ENCODE measurements around the genes TMEM60 and HGF.

- PRO-cap, result no peak
Observed at GRCh38 chr7:77427779-77428530, 11.8 kb upstream of the GSAP start.

DNA sequence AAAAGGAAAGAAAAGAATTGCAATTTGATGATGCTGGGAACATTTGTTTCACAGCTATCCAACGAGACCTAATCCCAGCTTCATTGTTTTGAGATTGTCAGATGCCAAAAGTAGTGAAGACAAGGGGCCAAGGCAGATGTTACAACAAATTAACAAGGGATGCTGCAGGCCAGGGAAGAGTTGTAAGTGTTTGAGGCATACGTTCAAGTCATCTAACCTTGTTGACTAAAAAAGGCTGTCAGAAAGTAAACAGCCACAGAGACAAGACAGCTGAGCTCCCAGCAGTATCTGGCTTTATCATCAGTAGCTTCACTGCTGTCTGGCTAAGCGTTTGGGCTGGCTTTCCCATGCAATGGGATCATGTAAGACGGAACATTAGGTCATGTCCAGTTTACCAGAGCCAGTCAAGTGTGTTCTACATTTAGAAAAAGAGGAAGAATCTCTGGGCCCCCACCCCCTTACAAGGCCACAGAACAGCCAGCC is 51.2 kb upstream of the GSAP start:
- PRO-cap, result no peak

GRCh38 chr7:77541744-77542618 is 4.9 kb downstream of the PTPN12 start:
- PRO-cap, result no peak

DNA sequence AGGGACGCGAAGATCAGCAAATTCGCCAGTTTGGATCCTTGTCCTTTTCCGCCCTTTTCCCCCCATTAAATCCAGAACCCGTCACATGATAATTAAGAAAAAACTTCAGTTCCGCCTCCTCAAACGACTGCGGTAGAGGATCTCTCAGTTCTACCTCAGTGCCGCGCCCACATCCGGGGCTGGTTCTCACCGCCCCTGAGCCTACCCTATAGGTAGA is at the start of gene TMEM60:
Gene TMEM60 (minus strand): TSS at position 152 of the 217 bp plus-strand sequence.
- PRO-cap, result unidirectional peak, minus-strand start at position 67 of the sequence

DNA sequence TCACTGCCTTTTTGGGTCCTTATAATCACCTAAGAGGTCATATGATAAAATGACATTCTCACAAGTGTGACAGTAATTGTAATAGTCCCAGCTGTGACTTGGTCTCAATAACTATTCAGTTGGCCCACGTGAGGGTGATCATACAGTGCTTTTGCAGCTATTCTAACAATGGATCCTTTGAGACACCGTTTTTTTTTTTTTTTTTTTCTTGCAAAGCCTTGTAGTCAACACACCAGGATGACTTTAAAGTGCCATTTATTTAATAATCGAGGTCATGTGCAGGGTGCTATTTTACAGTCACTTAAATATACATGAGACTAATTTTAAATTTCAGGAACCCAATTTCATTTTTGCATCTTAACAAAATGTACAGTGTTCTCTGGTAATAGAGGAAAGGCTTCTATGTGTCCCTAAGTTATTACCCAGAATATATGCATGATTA is 760.4 kb upstream of the TMEM60 start:
- PRO-cap, result no peak

DNA sequence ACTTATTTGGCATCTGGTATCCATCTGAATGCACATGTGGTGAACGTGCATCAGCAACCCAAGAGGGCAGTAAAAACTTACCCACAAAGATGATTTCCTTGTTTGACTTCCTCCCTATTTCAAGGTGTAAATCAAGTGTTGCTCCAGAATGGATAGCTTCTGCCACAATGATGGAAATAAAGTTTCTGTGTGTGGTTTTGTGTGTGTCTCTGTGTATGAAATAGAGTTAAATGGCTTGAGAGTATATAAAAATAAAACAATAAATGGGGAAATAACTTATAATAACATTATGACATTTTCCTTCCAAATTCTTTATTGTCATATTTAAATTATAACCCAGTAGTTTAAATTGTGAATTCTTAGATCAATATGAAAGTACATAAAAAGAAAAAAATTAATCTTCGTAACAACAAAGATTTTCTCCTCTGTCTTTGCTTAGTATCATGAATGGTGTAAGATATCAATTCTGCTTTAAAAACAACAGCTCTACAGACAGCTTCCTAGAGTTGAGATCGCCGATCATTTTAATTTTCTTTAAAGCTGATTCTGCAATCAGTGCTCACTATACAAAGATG is 500.1 kb downstream of the MAGI2 start:
- PRO-cap, result no peak

DNA sequence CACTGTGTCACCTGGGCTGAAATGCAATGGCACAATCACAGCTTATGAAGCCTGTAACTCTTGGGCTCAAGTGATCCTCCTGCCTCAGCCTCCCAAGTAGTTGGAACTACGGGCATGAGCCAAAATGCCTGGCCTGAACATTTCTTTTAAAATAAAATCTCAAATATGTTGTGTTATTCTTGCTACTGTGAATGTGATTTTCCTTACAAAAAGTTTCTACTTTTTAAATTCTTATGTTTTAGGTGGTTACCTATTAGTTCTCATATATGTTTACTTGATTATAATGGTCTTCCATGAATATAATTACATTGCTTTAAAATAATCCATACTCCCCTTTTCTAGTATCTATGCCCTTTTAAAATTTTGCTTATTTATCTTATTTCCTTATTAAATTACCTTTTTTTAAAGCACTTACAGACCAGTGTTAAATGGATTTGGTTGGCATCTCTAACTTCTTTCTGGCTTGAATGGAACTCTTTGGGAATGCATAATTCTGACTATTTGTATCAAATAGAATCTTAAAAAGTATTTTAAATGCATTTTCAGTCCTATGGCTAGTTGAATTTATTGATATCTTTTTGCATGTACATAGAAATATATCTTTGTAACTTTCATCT is 261.9 kb downstream of the MAGI2 start:
- PRO-cap, result no peak

DNA sequence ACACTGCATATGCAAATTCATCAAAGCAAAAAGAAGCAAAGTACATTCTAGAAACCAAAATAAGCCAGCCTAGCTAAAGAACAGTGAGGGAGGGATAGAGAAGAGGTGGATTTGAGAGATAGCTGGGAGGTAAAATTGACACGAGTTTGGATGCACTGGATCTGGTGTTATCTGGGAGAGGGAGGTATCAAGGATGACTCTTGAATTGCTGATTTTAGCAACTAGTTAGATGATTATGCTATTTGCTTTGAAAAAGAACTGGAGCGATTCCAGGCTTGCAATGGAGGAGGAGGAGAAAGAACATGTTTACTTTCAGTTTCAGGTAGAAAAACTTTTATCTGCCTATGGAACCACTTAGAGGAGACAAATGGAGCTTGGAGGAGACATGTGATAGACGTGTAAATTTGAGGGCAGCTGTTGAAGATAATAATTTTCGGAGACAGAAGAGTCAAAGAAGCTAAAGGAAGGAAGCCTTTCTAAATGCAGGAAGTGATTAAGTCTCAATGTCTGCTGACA is 56.6 kb upstream of the GNAI1 start:
- PRO-cap, result no peak

GRCh38 chr7:80393834-80394372 is 118.0 kb downstream of the GNAT3 start:
- PRO-cap, result no peak

DNA sequence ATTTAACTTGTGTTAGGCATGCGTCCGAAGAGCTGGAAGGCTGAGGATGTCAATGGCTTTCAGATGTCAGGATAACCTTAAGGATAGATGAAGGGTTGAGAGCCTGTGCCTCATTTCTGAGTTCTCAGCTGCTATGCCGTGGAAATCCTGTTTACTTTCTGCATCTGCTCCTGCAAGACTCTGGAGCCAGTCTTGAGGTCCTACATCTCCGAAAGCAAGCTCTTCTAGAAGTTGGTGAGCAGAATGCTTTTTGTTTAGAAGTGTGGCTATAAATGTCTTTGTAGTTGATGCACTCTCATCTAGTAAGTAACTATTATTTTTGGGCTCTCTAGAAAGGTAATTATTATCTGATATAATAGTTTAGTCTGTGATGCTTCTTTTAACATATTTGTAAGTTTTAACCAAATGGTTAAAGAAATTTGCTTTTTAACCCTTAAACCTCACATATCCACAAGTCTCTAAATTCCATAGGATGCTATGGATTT is 36.3 kb upstream of the CD36 start:
- PRO-cap, result no peak

DNA sequence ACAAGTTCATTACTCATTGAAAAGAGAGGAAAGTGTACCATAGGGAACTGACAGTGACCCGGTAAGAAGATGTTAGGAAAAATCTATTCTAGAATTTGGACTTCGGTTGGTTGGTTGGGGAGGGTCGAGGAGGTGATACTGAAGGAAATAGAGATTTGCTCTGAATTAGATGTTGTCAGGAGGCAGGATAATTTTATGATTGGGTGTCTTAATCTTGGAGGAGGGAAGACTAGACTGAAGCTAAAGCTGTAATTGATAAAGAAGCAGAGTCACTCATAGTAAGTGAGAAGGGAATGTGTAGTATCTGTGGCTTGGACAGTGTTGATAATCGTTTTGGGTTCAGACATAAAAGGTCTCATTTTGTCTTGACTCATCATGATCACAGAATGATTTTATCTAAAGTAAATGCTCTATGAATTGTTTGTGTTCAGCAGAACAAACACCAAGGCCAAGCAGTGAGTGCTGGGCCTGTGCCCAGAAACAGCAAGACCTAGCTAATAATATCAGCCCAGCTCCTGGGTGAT is 26.8 kb upstream of the CD36 start:
- PRO-cap, result no peak

GRCh38 chr7:80615050-80615346 is 23.4 kb upstream of the CD36 start:
- PRO-cap, result no peak

GRCh38 chr7:80623513-80624465 is 14.7 kb upstream of the CD36 start:
- PRO-cap, result no peak

GRCh38 chr7:80637437-80637781 is 1.0 kb upstream of the CD36 start:
- PRO-cap, result no peak

DNA sequence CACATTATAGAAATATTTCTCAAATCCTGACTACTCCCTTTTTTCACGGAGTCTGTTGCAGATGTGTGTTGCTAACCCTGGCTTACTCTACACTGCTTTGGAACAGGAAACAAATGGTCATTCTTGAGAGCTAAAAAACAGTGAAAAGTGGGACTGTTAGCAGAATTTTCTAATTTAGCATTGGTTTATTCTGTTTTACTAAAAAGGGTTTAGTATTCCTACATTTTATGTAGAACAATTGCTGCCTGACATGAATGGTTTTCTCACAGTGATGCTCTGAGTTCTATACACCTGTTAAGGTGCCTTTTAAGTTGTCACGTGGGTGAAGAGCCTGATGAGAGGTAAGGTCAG is 123.4 kb downstream of the SEMA3C start:
- PRO-cap, result no peak

- PRO-cap, result no peak
Observed at GRCh38 chr7:80891375-80891727, 27.5 kb downstream of the SEMA3C start.

DNA sequence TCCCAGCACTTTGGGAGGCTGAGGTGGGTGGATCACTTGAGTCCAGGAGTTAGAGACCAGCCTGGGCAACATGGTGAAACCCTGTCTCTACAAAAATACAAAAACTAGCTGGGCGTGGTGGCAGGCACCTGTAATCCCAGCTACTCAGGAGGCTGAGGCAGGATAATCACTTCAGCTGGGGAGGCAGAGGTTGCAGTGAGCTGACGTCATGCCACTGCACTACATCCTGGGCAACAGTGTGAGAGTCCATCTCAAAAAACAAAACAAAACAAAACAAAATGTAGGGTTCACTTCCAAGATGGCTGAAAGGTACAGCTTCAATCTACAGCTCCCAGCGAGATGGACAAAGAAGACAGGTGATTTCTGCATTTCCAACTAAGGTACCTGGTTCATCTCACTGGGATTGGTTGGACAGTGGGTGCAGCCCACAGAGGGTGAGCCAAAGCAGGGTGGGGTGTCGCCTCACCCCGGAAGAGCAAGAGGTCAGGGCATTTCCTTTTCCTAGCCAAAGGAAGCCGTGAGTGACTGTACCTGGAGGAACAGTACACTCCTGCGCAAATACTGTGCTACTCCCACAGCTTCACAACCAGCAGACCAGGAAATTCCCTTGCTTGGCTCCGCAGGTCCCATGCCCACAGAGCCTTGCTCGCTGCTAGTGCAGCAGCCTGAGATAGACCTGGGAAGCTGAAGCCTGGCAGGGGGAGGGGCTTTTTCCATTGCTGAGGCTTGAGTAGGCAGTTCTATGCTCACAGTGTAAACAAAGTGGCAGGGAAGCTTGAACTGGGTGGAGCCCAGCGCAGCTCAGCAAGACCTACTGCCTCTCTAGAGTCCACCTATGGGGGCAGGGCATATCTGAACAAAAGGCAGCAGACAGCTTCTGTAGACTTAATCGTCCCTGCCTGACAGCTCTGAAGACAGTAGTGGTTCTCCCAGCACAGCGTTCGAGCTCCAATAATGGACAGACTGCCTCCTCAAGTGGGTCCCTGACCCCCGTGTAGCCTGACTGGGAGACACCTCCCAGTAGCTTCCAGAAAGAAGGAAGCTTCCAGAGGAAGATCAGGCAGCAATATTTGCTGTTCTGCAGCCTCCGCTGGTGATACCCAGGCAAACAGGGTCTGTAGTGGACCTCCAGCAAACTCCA is 291.3 kb downstream of the HGF start:
- PRO-cap, result no peak

- PRO-cap, result no peak
Observed at GRCh38 chr7:81769822-81770821, at the start of gene HGF. TSS of gene HGF (minus strand) at chr7:81770047.

- PRO-cap, result no peak
Observed at GRCh38 chr7:84009671-84010104, 184.9 kb downstream of the SEMA3A start.

- PRO-cap, result no peak
Observed at GRCh38 chr7:84092156-84092610, 102.4 kb downstream of the SEMA3A start.

All from peritoneum (tissue), 1 donor.